Camera-type eye (tissue), 1 donor: ENCODE measurements around the genes COA3 and CFAP97D1.

- RAMPAGE, long total RNA: no peak
These were observed 23.9 kb downstream of the STAT5A start for GRCh38 chr17:42312029-42312839.

DNA sequence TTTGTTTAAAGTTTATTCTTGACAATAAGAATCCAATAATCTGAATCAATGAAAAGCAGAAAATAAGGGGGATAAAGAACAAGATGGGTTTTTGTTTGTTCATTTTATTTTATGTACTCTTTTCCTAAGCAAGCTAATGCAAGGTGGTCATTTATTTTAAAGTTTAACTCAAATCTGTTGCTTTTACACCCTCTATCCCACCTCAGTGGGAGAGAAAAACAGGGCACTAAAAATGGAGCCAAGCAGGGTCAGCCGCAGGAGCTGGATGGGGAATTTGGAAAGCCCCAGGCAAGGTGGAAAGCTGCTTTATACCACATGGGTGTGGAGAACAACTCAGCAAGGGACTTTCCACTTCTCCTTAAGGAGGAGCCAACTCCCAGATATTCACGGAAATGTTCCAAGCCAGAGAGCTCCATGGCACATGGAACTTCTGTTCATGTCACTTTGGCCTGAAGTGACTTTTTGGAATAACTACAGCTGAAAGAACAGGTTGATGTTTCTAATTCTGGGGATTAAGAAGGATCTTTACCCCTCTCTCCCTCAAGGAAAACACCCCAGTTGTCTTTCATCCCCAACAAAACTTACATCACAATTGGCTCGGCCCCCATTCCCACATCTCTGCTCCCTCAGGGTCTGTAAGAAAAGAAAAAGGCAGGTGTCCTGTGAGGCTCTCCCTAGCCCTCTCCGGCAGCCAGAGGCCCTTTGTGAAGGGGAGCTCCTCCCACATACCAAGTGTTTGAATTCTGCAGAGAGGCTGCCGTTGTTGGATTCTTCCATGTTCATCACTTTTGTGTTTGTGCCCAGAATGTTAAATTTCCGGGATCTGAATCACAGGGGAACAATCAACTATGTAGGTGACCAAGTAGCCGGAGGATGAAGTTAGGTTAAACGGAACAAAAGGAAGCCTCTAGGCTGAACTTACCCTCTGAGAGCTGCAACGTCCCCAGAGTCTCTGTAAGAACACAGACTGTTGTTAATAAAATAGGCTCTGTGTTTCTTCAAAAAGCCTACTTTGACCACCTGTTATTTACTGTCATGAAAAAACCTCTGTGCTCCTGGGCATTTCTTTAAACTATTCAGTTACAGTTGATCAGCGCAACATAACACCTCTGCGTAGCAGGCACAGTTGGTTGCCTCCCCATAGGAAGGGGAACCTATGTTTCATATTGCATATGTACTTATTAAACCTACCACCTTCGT is 40.9 kb downstream of the STAT5A start:
- RAMPAGE, long total RNA: no peak

GRCh38 chr17:42546110-42546381 is 6.7 kb upstream of the HSD17B1 start:
- RAMPAGE, long total RNA: no peak

DNA sequence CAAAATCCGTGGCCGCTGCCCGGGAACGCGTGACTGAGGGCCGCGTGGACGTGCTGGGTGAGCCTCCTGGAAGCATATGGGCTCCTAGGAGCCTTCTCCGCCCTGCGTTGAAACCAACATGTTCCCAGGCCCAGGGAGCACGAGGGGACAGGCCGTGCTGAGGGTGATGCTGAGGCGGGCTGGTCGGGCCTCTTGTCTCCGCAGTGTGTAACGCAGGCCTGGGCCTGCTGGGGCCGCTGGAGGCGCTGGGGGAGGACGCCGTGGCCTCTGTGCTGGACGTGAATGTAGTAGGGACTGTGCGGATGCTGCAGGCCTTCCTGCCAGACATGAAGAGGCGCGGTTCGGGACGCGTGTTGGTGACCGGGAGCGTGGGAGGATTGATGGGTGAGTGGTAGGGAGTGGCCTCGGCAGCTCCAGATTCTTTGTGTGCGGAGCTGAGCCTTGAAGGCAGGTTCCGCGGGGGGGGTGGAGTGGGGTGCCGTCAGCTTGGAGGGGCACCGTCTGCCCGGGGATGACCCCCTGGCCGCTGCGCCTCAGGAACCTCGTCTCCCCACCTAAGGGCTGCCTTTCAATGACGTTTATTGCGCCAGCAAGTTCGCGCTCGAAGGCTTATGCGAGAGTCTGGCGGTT is 627 bp downstream of the HSD17B1 start:
- RAMPAGE, long total RNA: no peak

GRCh38 chr17:42563644-42563843 is 1.6 kb downstream of the COASY start:
- RAMPAGE, long total RNA: no peak

- RAMPAGE, long total RNA: no peak
These were observed 1.0 kb downstream of the TUBG1 start for GRCh38 chr17:42610500-42610904.

GRCh38 chr17:42699598-42700246 is 17.4 kb downstream of the CNTNAP1 start:
- RAMPAGE, long total RNA: no peak

DNA sequence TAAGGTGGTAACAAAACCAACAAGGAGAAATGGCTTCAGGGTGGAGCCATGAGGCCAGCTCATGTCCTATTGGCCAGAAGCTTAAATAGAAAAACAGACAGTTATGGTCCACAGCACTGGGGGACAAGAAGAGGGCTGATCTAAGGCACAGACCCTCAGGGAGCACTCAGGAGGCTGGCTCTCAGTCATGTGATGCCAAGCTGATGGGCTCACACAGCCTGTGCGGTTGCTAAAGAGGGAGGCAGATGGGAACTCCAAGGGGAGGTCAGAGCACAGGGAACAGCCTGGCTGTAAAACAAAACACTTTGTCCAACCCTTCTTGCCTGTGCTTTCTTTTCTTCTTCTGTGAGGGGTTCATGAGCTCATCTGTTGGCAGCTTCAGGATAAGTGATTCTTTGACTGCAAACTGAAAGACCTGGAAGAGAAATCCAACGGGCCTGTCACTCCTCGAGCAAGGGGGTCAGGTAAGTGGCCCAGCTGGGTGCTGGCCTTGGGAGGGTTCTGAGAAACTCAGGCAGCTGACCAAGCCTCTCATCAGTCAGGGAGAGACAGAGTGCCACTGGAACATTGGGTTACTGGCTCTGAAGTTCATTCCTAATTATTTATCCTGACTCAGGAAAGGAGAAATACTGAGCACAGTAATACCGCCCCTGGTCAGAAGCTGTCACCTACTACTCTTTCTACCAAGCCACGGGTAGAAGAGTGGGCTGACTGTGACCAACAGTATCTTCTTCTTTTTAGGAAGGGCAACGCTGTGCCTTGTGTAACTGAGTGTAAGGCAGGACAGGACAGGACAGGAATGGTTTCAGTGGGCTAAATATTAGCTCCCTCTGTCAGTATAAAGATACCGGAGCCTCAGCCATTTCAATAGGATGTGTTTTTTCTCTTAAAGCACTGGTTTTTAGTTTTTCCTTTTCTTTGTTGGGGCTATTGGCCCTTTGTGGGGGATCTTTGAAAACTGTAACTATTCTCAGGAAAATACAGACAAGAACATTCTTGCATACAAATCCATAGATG is 27.5 kb downstream of the CNTNAP1 start:
- RAMPAGE, long total RNA: no peak

- RAMPAGE, long total RNA: no peak
These were observed 4.8 kb upstream of the EZH1 start for GRCh38 chr17:42749642-42750016.

DNA sequence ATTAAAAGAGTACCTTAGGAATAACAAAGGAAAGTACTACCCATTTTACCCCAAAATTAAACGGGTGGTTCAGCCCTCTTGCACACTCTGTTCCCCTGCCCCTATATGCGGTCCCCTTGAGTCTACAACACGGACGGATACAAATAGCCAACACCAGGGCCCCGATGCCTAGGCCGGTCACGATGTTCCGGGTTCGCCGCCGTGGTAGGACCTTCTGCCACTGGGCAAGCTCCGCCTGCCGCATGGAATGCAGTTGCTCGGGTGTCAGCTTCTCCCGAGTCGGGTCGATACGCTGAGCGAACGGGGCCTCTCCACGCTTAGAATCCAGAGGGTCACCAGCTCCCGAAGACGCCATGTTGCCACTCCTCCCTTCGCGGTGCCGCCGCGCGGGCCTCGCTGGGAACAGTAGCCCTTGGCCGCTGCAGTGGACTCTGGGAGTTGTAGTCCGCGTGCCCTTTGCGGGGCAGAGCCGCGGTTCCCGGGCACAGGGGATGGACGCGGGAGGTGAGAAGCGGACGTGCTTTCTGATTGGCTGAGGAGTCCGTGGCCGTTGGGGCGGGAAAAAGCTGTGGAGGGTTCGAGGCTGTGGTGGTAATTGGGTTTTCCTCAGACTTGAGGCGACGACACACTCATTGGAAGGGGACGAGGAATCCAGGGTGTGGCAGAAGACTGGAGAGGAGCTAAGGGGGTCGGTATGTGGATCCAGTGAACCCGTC is at the start of gene COA3:
Gene COA3 (minus strand): TSS at position 378 of the 716 bp plus-strand sequence.
- RAMPAGE, long total RNA: start-site peak on the minus strand centred at position 364 of the sequence, 6 bp wide, 35 reads

GRCh38 chr17:42833944-42834286 is 718 bp downstream of the PSME3 start:
- RAMPAGE, long total RNA: no peak

GRCh38 chr17:43010738-43011218 is 4.2 kb downstream of the IFI35 start:
- RAMPAGE, long total RNA: no peak

DNA sequence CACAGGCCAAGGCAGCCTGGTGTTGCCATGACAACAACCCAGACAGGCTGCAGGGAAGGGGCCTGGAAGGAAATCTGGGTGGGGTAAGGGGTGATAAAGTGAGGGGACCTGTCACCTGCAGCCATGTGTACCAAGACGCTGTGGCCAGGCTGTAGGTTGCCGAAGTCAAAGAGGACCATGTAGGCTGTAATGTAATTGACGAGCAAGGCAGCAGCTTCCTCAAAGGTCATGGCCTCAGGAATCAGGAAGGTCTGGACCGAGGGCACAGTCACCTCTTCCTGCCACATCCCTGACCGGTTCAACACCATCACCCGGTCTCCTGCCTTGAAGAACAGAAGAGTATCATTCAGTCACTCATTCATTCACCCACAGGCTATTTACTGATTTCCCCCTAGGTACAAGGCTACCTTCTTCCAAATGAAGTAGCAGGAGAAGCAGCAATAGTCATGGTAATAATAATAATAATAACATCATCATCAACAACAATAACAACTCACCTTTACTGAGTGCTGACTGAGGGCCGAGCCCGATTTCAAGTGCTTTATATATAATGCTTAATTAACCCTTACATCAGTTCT is 3.6 kb downstream of the VAT1 start:
- RAMPAGE, long total RNA: no peak

DNA sequence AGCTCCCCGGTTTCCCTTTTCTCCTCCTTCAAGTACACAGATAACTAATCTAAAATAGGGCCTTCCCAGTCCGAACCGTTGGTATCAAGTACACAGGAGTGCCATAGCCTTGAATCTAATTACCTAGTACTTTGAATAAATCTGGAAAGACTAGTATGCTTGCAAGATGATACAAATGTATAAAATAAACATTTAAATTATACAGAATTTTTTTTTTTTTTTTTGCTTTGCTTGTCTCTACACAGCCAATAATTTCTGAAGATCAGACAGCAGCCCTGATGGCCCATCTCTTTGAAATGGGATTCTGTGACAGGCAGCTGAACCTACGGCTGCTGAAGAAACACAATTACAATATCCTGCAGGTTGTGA is 2.0 kb upstream of the TMEM106A start:
- RAMPAGE, long total RNA: no peak

DNA sequence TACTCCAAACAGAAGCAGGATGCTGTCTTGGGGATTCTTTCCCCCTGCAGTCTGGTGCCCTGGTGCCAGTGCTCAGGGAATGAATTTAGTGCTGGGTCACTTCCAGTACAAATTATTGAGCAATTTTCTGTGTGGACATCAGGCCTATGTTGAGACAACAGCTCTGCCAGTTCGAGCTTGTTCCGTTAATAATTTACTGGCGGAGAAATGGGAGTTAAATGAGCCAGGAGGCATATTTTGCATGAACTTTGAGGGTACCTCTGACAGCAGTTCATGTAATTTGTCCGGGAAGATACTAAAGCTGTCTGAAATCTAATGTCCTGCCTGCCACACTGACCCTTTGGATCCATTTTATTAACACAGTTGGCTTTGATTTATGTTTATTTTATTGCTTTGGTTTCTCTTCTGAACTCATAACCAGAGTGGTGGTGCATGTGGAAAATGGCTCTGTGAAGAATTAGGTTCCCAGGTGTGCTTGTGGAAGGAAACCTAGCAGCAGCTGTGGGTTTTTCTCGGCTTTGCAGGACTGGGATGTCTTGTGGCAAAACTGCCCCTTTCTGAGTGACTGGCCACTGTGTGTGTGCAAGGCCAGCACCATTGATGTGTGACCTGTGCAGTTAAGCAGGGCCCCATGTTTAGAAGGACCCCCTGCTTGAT is 34.0 kb upstream of the DHX8 start:
- RAMPAGE, long total RNA: no peak

GRCh38 chr17:43480015-43480532 is 3.7 kb upstream of the DHX8 start:
- RAMPAGE, long total RNA: no peak

DNA sequence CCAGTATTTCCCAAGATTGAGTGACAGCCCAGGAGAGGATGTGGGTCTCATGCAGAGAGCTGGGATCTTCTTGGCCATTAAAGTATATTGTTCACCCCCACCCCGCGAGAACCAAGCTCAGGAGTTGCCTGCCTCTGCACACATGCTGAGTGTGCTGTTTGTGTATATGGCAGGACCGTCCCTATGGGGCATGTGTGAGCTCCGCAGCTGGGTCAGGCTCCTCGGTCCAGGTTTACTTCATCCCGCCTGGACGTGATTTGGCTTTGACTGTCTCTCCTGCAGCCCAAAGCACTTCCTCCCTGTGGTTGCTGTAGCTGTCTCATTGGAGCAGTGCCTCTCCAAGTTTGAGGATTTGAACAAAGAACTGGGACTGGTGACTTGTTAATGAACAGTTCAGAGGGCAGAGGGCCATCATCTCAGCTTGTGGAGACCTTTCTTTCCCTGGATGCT is 19.9 kb downstream of the ETV4 start:
- RAMPAGE, long total RNA: no peak

GRCh38 chr17:43562600-43563349 is 16.6 kb upstream of the ETV4 start:
- RAMPAGE, long total RNA: no peak

- RAMPAGE, long total RNA: no peak
These were observed 1.6 kb upstream of the SOST start for GRCh38 chr17:43760052-43760802.

DNA sequence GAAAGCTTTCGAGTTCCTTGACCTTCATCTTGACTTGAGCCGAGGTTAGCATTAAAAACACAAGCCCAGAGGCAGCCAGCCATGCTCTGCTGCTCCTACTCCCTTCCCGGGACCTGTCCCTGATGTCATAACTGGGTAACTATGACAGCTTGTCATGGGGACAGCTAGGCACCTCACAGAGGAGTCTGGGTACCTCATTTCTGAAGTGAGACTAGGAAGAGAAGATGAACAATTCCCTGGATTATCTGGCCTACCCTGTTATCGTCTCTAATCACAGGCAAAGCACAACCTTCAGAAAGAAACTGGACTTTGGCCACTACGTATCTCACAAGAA is at the start of gene CFAP97D1:
Gene CFAP97D1 (plus strand): TSS at position 197 of the 334 bp plus-strand sequence.
- RAMPAGE, long total RNA: no peak